ENCODE results near the gene GALNT12.

- PRO-cap, 2 experiments = no peak in any of the 2 experiments
- RAMPAGE, long total RNA, 5 experiments = no peak in any of the 5 experiments
These were observed 10.5 kb downstream of the CORO2A start for GRCh38 chr9:98181690-98182604.

DNA sequence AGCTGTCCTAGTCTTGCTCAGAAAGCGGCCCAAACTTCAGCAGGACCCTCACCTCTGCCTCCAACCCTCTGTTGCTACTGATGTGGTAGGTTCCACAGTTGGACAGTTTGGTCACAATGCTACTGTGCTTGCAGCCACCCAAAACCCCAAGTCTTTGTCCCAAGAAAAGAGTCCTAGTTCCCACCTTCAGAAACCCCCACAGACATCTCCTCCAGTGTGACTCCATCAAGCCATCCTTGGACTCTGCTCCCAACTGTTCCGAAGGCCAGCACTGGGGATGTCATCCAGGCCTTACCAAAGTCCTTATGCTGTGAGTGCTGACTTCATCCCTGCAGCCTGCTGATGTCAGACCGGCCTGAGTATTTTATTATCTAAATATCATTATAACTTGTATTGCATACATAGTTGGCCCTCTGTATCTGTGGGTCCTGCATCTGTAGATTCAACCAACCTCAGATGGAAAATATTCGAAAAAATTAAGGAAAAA lies 9.3 kb downstream of the CORO2A start:
- PRO-cap, 2 experiments = no peak in any of the 2 experiments
- RAMPAGE, long total RNA, 5 experiments = no peak in any of the 5 experiments

GRCh38 chr9:98191470-98192429 lies 687 bp downstream of the CORO2A start:
- PRO-cap, 2 experiments = no peak in any of the 2 experiments
- RAMPAGE, long total RNA, 5 experiments = no peak in any of the 5 experiments

GRCh38 chr9:98807076-98808333 lies at the start of gene GALNT12:
Gene GALNT12 (plus strand): TSS chr9:98807670.
- PRO-cap, 2 experiments = peak in 2 of 2 experiments; most common plus-strand start chr9:98807672 (in 2); most common minus-strand start chr9:98807530 (in 1)
- RAMPAGE, long total RNA, 5 experiments = no peak in any of the 5 experiments

- PRO-cap, 2 experiments = peak in 1 of 2 experiments; most common plus-strand start chr9:98811350 (in 1); most common minus-strand start chr9:98811122 (in 1)
- RAMPAGE, long total RNA, 5 experiments = no peak in any of the 5 experiments
These were observed 3.6 kb downstream of the GALNT12 start for GRCh38 chr9:98810810-98811721.

- PRO-cap, 2 experiments = no peak in any of the 2 experiments
- RAMPAGE, long total RNA, 5 experiments = no peak in any of the 5 experiments
These were observed 3.4 kb upstream of the COL15A1 start for GRCh38 chr9:98940410-98940667.

GRCh38 chr9:98974803-98975325 lies 31.2 kb downstream of the COL15A1 start:
- PRO-cap, 2 experiments = no peak in any of the 2 experiments
- RAMPAGE, long total RNA, 5 experiments = no peak in any of the 5 experiments

- PRO-cap, 2 experiments = no peak in any of the 2 experiments
- RAMPAGE, long total RNA, 5 experiments = no peak in any of the 5 experiments
These were observed 76.1 kb downstream of the COL15A1 start for GRCh38 chr9:99019704-99020268.

- PRO-cap, 2 experiments = no peak in any of the 2 experiments
- RAMPAGE, long total RNA, 5 experiments = no peak in any of the 5 experiments
These were observed 80.0 kb upstream of the TGFBR1 start for GRCh38 chr9:99024754-99025520.

DNA sequence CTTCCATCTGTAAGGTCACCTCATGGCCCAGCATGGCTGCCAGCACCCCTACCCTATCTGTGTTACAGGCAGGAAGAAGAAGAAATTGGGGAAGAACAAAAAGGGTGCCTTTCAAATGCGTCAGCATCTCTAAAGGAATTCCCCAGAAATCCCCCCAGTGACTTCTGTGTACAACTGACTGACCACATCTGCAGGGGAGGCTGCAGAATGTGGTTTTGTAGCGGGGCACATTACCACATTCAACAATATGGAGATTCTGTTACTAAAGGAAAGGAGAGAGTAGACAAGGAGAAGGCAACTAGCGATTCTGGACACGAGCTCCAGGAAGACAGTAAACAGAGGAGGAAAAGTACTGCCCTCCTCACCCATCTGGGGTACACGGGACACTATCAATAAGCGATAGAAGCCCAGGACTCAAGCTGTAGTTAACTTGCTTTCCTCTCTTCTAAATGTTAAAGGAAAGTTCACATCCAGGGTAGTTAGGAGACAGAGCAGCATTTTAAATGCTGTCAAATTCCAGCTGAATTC lies 40.0 kb downstream of the ALG2 start:
- PRO-cap, 2 experiments = no peak in any of the 2 experiments
- RAMPAGE, long total RNA, 5 experiments = no peak in any of the 5 experiments

- PRO-cap, 2 experiments = no peak in any of the 2 experiments
- RAMPAGE, long total RNA, 5 experiments = no peak in any of the 5 experiments
These were observed 4.1 kb downstream of the SEC61B start for GRCh38 chr9:99226227-99226561.

DNA sequence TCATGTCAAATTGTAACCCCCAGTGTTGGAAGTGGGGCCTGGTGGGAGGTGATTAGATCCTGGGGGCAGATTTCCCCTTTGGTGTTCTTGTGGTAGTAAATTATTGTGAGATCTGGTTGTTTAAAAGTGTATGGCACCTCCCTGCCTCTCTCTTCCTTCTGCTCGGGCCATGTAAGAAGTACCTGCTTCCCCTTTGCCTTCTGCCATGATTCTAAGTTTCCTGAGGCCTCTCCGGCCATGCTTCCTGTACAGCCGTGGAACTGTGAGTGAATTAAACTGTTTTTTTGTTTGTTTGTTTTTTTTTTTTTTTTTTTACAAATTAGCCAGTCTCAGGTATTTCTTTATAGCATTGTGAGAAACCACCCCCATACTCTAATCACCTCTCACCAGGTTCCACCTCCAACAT lies 14.2 kb downstream of the SEC61B start:
- PRO-cap, 2 experiments = no peak in any of the 2 experiments
- RAMPAGE, long total RNA, 5 experiments = no peak in any of the 5 experiments

DNA sequence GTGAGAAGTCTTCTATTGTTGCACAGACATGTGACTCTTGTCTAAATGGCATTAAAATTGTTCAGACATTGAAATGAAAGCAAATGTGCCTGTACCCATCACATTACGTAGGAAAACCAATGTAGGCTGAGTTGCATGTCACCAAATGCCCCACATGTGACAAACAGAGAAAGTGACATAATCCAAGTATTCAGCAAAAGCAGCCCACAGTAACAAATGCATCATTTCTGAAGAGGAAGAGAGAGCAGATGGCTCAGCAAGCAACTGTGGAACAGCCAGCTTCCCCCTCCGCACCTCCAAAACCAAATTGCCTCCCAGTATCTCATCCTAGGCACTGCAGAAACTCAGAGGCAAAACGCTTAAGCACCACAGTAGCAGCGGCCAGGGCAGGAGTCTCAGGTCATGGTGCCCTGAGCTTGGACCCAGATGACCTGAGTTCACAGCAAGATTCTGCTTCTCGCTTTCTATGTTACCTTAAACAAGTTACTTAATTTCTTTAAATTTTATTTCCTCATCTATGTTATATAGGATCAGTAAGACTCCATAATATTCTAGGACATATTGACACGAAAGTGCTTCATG lies 161.3 kb upstream of the NR4A3 start:
- PRO-cap, 2 experiments = no peak in any of the 2 experiments
- RAMPAGE, long total RNA, 5 experiments = no peak in any of the 5 experiments

GRCh38 chr9:100145892-100146278 lies 46.8 kb downstream of the INVS start:
- PRO-cap, 2 experiments = no peak in any of the 2 experiments
- RAMPAGE, long total RNA, 5 experiments = no peak in any of the 5 experiments

DNA sequence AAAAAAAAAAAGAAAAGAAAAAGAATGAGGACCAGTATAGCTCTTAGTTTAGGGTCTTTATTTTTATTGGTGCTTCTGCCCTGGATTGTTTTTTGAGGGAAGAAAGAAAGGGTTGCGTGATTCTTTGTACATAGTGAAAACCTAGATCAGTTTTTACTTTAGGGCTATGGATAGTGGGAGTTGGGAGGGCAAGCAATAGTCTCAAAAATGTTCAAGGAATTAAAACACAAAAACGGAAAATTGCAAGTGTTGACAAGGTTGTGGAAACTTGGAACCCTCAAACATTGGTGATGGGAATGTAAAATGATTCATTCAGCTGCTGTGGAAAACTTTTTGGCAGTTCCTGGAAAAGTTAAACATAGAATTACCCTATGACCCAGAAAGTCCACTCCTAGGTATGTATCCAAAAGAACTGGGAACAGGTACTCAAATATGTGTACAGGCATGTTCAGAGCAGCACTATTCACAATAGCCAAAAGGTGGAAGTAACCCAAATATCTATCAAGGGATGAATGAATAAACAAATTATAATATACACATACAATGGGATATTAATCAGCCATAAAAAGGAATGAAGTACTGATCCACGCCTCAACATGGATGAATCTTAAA lies 1.2 kb upstream of the MSANTD3 start:
- PRO-cap, 2 experiments = no peak in any of the 2 experiments
- RAMPAGE, long total RNA, 5 experiments = no peak in any of the 5 experiments

- PRO-cap, 2 experiments = no peak in any of the 2 experiments
- RAMPAGE, long total RNA, 5 experiments = no peak in any of the 5 experiments
These were observed 1.4 kb downstream of the PLPPR1 start for GRCh38 chr9:101029938-101030286.

DNA sequence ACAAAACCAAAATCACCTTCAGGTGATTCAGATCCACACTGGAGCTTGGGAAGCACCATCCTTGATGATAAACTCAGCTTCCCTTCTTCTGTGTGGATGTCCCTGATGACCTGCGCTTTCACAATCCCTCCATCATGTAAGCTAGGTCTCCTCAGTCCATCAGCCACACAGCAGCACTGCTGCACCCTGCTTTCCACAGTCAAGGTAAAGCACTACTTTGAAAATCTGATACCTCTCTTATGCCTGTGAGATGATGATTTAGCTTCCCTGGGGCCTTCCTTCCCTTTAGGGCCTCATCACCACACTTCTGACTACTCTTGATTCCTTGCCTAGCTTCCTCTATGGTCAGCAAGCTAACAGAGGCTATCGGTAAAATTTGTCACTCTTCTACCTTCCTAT lies 12.7 kb downstream of the ALDOB start:
- PRO-cap, 2 experiments = no peak in any of the 2 experiments
- RAMPAGE, long total RNA, 5 experiments = no peak in any of the 5 experiments

- PRO-cap, 2 experiments = no peak in any of the 2 experiments
- RAMPAGE, long total RNA, 5 experiments = no peak in any of the 5 experiments
These were observed 10.9 kb downstream of the ALDOB start for GRCh38 chr9:101424369-101425301.

GRCh38 chr9:101427839-101428228 lies 7.7 kb downstream of the ALDOB start:
- PRO-cap, 2 experiments = no peak in any of the 2 experiments
- RAMPAGE, long total RNA, 5 experiments = no peak in any of the 5 experiments

DNA sequence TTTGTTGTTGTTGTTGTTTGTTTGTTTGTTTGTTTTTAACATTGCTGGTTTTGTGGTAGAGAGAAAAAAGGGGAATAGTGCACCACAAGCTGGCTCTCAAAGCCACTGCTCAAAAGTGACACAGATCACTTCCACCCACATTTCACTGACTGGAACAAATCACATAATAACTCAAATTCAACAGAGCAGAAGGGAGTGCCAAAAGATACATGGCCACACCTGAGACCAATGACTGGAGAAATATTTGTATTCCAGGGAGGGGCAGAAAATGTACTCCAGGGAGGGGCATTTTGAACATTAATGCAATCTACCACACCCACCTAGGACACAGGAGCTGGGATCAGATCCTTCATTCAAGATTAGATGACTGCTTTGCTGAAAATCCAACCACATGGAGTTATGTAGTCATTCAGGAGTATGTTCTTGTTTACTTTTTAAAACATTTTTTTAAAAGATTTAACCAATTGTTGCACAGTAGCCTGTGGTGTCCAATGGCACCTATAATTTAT lies 6.6 kb downstream of the PGAP4 start:
- PRO-cap, 2 experiments = peak in 1 of 2 experiments; most common minus-strand start position 151 of the sequence (in 1)
- RAMPAGE, long total RNA, 5 experiments = no peak in any of the 5 experiments

Data from thyroid gland (tissue), 7 donors.